Tongue (tissue), 2 donors: ENCODE measurements around a stretch of chr7.

GRCh38 chr7:153886217-153886744, 165.9 kb upstream of the DPP6 start:
- RAMPAGE, long total RNA: no peak

DNA sequence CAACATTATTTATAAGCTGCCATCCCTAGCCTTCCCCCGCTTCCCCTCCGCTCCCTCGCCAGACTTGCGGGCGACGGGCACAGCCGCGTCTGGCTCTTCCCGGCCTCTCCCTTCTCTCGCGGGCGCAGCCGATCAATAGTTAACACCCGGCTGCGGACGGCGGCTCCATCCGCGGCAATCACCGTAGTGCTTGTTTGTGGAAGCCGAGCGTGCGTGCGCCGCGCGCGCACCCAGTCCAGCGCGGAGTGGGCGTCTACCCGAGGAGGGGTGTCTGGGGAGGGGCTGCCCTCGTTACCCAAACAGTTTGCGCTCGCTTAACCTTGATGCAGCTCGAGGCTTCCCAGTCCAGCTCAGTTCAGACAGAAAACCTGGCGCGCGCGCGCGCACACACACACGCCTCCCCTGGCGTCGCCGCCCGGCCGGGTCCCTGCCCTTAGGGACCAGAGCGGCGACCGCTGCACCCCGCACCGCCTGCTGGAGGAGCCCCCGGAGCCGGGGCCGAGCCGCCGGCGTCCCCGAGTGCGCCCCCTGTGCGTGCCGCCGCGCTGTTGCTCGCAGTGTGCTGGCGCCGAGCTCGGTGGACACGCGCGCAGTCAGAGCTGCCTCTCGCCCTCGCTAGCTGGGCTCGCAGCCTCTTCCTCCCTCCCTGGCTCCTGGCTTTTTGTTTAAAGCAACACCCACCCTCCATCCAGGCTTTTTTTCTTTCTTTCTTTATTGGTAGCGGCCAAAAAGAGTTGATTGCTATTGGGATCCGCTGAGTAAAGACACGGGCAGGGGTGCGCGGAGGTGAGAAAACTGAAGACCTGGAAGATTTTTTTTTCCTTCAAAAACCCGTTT, 165.2 kb upstream of the DPP6 start:
- RAMPAGE, long total RNA: no peak

- RAMPAGE, long total RNA: no peak
These were observed 163.8 kb upstream of the DPP6 start for GRCh38 chr7:153888386-153888872.

GRCh38 chr7:154051070-154051752, 987 bp upstream of the DPP6 start:
- RAMPAGE, long total RNA: no peak

DNA sequence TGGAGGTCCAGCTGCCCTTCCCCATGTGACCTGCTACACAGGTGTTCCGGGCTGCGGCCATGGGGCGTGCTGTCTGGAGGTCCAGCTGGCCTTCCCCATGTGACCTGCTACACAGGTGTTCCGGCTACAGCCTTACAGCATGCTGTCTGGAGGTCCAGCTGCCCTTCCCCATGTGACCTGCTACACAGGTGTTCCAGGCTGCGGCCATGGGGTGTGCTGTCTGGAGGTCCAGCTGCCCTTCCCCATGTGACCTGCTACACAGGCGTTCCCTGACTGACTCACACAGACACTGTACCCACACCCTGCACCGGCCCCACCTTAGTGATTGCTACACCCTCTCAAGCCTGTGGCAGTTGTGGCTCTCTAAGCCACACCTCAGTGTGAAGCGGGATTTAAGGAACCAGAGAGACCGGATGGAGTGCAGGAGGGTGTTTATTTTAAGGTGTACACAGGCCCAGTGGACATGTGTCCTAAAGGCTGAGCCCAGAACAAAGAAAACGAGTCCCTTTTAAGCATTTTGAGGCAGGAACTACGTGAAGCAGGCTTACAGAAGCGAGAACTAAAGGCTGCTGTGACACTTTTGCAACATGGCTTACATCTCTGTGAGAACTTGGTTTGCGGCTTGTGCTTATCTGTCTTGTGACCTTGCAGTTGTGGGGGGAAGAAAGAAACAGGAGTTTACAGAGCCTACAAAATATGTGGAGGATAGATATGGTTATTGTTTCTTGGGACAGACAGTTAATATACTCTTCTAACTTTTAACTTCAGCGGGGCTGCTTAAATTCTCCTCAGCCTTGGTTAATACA, 326.4 kb downstream of the PAXIP1 start:
- RAMPAGE, long total RNA: no peak

- RAMPAGE, long total RNA: no peak
These were observed 35.4 kb downstream of the PAXIP1 start for GRCh38 chr7:154967485-154968040.

DNA sequence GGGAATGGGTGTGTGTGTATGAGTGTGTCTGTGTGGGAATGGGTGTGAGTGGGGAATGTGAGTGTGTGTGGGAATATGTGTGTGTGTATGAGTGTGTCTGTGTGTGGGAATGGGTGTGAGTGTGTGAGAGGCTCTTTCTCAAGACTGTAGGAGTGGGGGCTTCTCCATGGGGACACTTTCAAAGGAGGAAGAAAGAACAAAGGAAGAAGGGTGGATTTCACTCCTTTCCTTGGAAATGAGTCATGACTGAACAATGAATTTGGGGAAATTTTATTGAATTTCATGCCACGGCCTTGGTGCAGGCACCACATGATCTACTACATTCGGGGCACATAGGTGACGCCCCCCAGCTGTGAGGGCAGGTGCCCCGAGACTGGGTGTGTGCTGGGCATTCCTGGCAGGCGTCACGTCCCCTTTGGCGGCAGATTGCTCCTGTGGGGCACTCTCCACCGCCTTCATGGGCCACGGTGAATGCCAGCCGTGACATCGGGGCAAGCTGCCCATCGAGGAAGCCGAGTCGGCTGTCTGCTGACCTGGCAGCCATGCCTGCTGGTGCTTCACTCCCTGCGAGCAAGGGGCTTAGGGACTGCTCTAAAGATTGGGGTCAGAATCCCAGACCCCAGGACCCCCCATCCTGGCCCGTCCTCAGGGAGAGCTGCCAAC, 88.7 kb upstream of the INSIG1 start:
- RAMPAGE, long total RNA: no peak

DNA sequence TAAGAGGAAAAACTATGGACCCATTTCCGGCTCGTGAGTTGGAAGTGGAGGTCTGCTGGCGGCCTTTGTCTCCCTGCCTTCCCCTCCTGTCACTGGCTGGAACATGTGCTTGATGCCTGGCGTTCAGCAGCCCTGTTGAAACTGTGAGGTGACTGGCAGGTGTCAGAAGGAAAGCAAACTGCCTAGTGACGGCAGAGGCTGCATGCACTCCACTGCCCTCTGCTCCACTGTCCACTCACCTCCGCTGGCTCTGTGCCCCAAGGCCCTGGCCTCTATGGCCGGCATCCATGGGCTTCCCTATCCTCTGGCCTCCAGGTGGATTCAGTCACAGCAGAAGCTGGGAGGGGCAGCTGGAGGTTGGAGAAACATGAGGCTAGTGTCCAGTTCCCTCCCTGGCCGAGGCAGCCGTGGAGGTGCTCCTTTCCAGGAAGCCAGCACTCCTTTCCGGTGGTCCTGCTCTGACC, 31.3 kb upstream of the INSIG1 start:
- RAMPAGE, long total RNA: no peak

DNA sequence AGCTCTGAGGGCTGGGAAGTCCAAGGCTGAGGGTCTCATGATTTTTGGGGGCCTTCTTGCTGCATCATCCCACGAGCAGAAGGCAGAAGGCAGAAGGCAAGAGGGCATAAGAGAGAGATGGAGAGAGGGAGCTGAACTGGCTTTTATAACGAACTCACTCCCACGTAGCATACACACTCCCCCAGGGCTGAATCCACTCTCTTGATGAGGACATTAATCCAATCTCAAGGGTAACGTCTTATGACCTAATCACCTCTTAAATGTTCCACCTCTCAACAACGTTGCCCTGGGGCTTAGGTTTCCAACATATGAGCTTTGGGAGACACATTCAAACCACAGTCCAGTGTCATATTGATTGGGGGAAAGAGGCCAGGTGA, 24.1 kb upstream of the INSIG1 start:
- RAMPAGE, long total RNA: no peak

- RAMPAGE, long total RNA: no peak
These were observed 10.2 kb downstream of the INSIG1 start for GRCh38 chr7:155307909-155308235.

GRCh38 chr7:155467532-155468243, 9.8 kb downstream of the EN2 start:
- RAMPAGE, long total RNA: no peak

DNA sequence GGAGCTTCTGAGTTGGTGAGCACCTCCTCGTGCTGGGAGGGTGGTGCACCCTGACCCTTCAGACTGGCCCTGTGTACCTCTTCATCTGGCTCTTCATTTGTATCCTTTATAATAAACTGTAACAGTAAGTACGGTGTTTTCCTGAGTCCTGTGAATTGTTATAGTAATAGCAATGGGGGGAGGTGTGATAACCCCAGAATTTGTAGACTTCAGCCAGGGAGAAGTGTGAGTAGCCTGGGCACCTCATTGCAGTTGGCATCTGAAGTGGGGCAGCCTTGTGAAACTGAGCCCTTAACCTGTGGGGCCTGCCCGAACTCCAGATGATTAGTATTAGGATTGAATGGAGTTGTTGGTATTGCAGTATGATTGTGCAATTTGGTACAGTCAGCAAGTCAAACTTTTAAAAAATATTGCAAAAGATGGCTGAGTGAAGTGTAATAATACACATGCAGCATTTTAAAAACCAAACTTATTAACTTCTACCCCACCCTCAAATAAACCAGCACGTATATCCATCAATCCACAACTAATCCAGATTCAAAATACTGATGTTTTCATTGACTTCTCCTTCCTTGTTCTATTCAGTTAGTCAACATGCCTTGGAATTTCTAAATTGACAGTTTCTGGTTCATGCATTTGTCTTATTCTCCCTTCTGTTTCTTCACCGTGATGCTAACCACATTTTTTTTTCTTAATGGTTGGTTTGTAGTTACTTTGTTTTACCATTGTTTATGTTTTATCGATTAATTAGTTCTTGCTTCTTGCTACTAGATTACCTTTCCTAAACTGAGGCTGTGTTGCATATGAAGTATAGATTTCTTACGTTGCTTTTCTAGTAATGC, 9.4 kb downstream of the RBM33 start:
- RAMPAGE, long total RNA: no peak

DNA sequence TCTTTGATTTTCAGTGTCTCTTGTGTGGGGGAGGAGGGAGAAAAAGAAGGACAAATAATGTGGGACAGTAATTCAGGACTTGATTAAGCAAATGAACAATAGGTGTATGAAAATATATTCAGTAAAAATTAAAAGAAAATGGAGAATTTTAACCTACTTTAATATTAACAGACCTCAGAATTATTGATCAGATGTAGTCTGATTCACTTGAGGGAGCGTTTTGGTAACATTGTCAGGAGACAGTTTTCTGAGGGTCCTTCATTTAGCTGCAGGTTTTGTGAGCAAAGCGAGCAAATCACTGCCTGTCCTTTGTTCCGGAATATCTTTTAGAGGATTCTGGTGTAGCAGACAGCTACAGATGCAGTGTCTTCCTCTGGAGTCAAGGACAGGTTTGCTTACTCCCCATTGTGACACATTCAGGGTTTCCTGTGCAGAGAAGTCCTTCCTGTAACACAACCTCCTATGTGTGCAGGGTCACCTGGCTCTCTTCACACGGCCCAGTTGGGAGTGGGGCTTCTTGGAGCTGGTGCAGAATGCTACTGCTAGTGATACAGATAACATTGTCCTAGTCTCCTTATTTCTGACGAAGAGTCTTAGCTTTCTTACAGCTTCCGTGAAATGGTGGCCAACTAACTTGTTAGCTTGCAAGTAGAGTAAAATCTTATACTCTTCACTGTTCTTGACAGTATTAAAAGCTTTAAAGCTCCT, 47.8 kb downstream of the RBM33 start:
- RAMPAGE, long total RNA: no peak

- RAMPAGE, long total RNA: no peak
These were observed 67.0 kb downstream of the SHH start for GRCh38 chr7:155745149-155745778.

GRCh38 chr7:155776108-155776713, 36.1 kb downstream of the SHH start:
- RAMPAGE, long total RNA: no peak

DNA sequence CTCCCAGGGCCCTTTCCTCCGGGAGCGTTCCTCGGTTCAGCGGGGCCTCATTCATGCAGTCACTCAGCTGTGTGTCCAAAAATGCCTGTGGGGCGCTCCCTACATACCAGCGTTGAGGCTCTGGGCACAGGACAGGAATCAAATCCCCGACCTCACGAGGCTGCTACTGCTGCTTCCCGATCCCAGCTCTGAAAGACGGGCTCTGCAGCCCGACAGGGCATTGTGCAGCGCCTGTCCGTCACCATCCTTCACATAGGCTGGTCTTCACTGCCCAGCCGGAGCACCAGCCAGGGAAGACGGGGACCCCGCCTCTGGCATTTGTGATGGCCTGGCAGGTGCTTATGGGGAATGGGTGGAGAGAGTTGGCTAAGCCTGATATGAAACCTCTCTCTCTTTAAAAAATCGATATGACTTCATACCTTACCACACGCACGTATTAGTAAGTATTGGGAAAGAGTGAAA, 110.0 kb upstream of the SHH start:
- RAMPAGE, long total RNA: no peak

GRCh38 chr7:156368052-156368499, 272.5 kb upstream of the RNF32 start:
- RAMPAGE, long total RNA: no peak

- RAMPAGE, long total RNA: no peak
These were observed 19.7 kb downstream of the LMBR1 start for GRCh38 chr7:156873279-156873770.

DNA sequence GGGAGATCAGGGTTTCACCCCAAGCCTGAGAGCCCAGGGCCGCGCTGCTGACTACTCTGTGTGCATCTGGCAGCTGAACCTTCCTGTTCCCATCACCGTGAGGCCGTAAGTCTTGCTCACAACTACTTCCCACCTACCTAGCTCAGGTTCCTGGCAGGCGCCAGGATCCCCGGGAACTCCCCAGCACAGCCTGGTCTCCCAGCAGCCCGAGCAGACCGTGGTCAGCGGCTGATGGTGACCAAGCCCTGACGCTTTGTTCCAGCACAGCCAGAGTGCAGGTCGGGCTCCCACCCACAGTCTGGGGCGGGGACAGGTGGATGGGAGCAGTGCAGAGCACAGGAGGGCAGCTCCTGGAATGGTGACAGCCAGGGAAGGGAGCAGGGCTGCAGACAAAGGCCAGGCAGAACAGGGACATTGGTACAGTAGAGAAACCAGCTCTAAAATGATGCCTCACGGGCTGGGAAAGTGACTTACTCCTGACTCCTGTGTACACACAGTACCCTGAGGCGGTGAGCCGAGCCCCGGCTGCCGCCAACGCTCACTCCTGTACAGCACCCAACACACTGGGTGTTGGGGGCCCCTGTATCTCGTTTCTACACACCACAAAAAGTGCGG, 6.0 kb upstream of the NOM1 start:
- RAMPAGE, long total RNA: no peak

- RAMPAGE, long total RNA: no peak
These were observed 30.0 kb downstream of the UBE3C start for GRCh38 chr7:157168751-157169130.